Left colon (tissue), 1 donor: ENCODE measurements around the genes CIPC and TMEM63C.

DNA sequence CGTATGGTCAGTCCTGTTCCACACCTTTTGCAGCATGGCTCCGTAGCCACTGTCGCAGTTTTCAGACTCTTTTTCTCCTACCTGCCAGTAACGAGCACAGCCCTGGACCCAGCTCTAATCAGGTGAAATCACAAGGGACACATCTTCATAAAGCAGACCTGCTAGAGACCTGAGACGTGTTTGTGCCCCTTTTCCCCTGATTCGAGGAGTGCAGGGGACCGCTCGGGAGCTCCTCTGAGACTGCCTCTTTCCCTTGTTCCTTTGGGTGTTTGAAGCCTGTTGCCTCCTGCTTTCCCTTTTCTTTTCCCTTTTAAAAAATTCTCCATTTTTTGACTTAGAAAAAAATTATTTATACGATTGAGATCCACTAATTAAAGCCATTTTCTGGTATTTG is 76.6 kb upstream of the GPATCH2L start:
- PRO-cap: no peak

DNA sequence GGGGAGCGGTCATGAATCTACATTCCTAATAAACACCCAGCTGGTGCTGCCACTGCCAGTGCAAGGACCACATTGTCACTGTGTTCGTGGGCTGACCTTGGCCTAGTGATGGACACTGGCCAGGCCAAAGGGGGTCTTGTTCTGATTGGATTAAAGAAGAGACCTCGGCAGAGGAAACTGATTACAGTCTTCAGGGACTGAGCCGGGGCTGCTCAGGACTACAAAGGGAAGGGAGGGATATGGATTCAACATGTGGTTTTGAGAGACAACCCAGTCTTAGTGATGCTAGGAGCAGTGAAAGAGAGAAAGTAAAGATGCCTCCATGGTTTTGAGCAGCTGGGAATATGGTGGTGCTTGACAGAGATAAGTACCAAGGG is 55.0 kb upstream of the GPATCH2L start:
- PRO-cap: unidirectional peak, plus-strand start at position 155 of the sequence

DNA sequence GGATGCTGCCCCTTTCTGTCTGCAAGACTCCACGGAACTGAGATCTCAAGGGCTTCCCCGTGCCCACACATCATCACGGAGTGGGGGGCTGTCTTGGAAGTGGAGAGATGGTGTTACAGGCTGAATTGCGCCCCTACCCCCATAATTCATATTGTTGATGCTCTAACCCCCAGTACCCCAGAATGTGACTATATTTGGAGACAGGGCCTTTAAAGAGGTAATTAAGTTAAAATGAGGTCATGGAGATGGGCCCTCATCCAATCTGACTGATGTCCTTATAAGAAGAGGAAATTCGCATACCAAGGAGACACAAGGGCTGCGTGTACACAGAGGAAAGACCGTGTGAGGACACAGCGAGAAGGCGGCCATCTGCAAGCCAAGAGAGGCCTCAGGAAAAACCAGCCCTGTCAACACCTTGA is 50.4 kb upstream of the GPATCH2L start:
- PRO-cap: no peak

DNA sequence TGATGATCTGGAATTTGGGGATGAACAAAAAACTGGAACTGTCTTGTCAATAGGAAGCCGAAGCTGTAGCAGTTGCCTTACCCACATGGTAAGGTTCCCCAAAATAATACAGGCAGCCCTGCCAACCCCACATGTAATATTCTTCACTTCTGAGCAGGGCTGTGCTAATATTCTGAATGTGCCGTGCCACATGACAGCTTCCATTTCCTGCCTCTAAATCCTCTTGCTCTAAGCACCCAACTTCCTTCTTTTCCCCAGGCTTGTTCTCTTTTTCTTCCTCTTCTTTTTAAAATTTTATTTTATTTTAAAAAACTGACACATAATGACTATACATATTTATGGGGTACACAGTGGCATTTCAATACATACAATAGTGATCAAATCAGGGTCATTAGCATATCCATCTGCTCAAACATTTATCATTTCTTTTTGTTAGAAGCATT is 39.6 kb downstream of the GPATCH2L start:
- PRO-cap: no peak

DNA sequence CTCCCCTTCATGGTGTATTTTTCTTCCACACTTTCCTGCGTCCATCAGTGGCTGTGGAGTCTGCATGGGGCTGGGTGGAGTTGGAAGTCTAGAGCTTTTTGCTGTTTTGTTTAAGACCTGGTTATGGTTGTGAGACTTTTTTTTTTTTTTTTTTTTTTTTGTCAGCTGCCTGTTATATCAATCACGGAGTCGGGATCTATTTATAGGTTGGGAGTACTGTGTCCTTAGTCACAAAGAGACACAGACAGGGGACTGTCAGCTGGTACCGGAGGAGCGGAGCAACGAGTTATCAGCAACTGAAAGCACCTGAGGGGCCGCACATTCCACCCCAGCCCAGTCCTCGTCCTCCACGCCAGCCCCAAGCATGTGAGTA is 65.4 kb upstream of the ESRRB start:
- PRO-cap: no peak

- PRO-cap: no peak
These were observed 12.3 kb downstream of the VASH1 start for GRCh38 chr14:76773501-76774133.

DNA sequence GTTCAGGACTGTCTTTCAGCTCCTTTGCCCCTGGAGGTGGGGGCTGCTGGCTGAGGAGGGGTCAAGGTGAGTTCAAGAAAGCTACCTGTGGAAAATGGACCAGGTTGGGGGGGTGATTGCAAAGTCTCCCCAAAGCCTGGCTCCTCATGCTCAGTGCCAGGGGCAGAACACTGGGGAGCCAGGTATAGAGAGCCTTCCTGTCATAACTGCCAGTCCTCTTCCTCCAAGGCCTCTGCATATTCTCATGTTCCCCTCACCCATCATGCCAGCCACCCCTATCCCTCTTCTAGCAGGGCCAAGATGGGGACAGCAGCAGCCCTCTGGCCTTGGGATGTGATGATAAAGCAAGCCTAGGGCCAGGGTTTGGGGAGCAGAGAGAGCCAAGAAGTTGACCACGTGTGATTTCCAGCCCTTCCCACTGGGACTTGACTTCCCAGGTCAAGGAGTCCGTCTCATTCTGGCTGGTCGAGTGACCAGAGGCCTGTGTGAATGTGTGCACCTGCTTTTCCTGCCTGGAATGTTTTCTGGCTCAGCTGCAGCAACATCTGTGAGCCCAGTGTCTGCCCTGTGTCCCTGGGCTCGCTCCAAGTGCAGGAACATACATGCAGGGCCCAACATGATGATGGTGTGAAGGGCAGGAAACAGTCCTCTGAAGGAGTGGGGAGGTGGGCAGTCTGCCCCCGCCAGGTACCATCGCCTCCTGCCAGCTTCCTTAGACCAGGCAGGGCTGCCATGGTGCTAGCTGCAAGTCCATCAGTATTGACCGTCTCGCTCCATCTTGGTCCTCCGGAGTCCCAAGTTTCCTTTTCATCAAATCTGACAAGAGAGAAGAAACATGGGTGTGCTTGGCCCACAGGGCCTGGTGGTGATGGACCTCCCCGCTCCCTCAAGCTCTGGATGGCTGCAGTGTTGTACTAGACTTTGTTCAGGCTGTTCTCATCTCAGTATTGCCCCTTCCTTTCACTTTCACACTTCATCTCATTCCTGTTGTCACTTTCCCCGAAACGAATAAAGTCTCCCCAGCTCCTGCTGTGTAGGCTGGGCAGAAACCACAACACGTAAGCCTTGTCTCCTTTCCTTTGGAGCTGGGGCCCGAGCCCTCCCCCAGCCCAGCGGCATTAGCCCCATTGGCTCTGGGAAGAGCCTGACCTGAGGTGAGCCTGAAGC is 21.1 kb downstream of the VASH1 start:
- PRO-cap: no peak

DNA sequence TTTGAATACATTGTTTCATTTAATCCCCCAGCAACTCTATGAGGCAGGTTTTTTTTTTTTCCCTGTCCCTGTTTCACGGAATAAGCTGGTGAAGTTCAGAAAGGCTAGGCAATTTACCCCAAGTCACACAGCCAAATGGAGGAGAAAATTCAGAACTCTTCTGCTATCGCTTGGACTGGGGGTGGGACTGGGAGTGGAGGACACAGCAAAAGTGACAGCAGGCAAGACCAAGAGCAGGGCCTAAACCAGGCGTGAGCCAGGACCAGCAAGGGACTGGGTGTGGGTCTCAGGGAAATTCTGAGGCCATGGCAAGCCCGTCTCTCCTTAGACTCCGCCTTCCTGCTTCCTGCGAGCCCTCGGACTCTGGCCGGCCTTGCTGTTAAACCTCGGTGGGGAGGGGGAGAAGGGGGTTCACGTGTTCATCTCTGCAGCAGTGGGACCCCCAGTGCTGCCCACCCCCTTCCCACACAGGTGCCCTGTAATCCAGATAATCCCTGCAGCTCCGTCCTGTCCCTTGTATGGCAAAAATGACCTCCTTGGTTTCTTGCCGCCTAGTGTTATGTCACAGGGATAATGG is 97.7 kb downstream of the LRRC74A start:
- PRO-cap: no peak

GRCh38 chr14:76930056-76930440 is 98.5 kb downstream of the IRF2BPL start:
- PRO-cap: unidirectional peak, minus-strand start at chr14:76930179

DNA sequence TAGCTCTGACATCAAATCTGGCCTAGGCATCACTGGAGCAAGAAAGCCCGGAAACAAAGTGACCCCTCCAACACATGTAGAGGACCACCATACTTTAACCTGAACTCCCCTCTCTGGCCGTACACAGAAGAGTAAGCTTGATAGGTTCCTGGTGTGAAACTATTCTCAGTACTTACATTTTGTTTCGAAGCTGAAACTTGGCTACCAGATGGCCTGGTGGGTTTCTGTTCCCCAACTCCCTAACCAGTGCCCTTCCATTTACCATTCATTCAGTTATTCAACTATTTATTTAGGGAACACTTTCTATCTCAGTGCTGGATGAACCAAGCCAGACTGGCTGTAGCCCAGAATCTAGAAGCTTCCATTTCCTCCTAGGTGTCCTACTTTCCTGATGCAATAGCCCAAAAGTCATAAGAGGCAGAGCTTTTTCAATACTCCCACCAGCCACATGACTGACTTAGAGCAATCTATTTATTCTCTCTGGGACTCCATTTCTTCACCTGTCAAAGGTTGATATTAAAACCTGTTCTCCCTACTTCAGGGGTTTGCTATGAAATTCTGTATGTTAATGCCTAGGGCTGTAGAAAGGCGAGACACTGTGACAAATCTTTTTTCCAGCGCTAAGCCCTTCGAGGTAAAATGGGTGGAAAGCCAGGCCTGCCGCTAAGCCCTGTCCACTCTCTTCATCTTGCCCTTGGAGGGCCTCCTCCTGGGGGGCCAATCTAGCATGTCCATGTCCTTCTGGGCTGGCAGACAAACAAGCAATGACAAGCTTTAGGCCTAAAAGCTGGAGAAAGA is 8.1 kb upstream of the IRF2BPL start:
- PRO-cap: no peak

DNA sequence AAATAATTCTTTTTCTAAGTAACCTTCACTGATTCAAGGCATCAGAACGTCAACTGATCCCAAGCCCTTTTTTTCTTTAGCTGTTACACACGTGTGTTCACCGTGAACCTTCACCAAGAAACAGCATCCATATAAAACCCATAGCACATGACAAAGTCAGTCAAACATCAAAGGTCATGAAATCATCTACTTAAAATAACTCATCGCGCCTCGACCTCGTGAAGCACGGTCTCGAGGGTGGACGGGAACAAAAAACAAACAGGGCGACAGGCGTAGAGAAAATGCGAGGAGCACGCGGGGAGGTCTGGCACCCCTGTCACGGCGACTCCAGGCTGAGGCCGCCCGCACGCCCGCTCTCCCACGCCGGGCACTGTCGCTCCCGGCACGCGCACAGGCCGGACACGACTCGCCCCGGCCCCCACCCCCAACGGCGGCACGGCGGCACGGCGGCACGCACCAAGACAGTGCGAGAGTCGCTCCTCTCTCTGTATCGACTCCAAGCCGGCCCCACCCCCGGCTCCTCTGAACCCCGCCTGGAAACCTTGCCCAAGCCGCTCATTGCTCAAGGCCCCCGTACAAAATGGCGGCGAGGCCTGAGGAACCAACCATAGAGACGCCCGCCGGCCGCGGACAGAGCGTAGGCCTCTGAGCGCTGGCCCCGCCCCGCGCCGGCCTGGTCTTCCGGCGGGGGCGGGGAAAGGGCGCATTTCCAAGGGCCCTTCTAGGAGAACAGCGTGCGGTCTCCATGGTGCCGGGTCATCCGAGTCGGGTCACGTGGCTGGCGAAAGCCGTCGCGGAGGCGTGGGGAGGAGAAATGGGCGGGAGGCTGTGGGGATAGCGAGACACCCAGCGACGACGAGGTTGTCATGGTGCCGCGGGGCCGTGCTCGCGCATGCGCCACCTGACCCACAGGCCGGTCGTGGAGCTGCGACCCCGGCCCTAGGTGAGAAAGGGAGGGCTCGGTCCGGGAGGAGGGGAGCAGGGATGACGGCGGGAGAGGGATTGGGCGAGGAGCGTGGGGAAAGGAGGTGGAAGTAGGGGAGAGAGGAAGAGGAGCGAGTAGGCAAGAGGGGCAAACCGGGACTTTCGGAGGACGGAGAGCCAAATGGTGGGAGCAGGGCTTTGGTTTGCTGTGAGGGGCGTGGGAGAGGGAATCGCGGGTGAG is at the start of gene CIPC:
Gene CIPC (plus strand): TSS at position 840 of the 1,165 bp plus-strand sequence.
- PRO-cap: unidirectional peak, minus-strand start at position 372 of the sequence; bidirectional peak, plus-strand start at position 861 of the sequence, minus-strand start at position 463 of the sequence

DNA sequence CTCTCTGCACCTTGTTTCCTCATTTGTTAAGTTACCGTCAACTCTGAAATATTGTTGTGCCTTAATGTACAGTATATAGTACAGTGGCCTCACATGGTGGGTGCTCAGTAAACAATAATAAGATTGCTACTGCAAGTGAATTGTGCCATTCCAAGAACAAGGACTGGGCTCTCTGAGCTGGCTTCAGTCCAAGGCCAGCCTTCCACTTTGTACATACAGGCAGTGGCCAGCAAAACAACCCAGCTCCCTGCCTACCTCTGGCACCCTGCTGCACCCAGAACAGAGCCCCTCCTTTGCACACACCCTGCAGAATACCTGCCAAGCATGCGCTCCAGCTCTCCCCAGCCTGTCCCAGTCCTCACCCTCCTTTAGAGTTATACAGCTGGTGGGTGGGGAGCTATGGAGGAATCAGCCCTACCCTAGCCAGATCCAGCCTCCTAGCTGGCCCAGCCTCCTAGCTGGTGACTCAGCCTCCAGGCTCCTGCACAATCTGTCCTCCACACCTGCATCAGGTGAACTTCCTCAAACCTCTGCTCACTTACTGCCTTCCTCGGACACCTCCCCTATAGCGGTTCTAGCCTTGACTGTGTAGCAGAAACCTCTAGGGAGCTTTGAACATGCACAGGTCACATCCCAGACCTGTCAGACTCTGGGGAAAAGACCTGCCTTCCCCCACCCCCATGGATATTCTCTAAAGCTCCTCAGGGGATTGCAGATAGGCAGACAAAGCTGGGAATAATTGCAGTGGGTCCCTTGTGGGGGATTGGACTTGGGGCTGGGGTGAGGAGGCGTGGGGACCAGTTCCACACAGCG is 18.0 kb downstream of the ZDHHC22 start:
- PRO-cap: bidirectional peak, plus-strand start at position 525 of the sequence, minus-strand start at position 370 of the sequence

- PRO-cap: unidirectional peak, plus-strand start at chr14:77181832
These were observed at the start of gene TMEM63C for GRCh38 chr14:77181277-77182449. TSS of gene TMEM63C (plus strand) at chr14:77181798.

GRCh38 chr14:77278592-77279191 is 7.7 kb upstream of the NGB start:
- PRO-cap: no peak

GRCh38 chr14:77307027-77307426 is 13.7 kb downstream of the POMT2 start:
- PRO-cap: no peak

GRCh38 chr14:77324172-77324773 is 3.4 kb downstream of the GSTZ1 start:
- PRO-cap: no peak

- PRO-cap: no peak
These were observed 14.6 kb downstream of the SPTLC2 start for GRCh38 chr14:77601598-77602546.

- PRO-cap: no peak
These were observed 897.5 kb downstream of the DIO2 start for GRCh38 chr14:79313949-79314148.

DNA sequence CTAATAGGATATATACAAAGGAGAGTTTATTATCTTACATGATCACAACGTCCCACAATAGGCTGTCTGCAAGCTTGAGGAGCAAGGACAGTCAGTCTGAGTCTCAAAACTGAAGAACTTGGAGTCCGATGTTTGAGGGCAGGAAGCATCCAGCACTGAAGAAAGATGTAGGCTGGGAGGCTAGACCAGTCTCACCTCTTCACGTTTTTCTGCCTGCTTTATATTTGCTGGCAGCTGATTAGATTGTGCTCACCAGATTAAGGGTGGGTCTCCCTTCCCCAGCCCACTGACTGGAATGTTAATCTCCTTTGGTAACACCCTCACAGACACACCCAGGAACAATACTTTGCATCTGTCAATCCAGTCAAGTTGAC is 19.5 kb upstream of the DIO2 start:
- PRO-cap: no peak

GRCh38 chr14:81026368-81026719 is 70.9 kb downstream of the TSHR start:
- PRO-cap: no peak